K562 (cell line): ENCODE data around the genes SOWAHD, RHOXF1, TMEM255A and CT47A3.

DNA sequence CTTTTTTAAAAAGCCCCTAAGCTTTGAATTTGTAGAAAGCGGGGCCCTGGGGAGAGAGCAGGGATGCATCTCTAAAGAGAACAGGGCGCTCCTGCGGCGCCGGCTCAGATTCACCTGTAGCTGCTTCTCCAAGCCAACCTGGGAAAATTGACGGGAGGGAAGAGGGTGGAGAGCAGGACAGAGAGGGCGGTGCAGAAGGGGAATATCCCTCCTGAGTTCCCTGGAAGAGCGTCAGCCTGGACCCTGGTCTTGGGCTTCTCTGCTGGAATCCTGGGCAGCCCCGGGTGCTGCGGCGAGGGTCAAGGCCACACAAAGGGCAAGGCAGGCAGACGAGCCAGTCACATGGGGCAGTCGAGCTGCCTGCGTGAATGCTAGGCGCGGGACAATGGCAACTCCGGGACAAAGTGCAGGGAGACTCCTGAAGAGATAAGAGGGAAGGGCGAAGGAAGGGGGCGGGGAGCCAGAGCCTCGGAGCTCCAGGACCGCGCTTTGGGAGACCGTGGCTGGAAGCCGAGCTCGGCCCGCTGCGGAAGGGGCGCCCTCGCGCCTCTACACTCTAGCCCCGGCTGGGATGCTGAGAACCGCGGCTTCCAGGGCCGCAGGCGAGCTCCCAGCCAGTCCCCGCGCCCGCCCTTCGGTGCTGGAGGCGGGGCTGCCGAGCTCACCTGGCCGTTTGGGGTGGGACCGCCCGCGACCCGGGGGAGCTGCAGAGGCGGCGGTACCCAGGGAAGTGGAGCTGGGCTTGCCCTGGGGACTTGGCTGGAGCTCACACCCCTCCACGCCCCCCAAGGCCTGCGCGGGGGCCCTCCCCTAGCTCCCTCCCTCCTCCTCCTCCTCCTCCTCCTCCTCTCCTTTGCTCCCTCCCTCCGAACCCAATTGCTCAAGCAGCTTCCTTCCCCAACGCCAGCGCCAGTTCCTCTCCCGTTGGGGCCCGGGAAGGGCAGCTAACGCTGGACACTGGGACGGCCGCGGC lies at the start of gene SOWAHD:
Gene SOWAHD (plus strand): TSS at position 909 of the 973 bp plus-strand sequence.
- RAMPAGE, long total RNA: no peak
- RRBS: 1% methylated on average over 3 of the region's 60 CpGs
PRO-cap:
- standard: no peak
- CoPRO, capped RNA only, 2 experiments: no peak in any of the 2 experiments
- CoPRO, capped and uncapped RNA, 2 experiments: no peak in any of the 2 experiments
- CoPRO, uncapped RNA only, 2 experiments: no peak in any of the 2 experiments
CAGE:
- cytosol, long polyA plus RNA: no peak
- long polyA plus RNA: no peak
- nucleolus, long total RNA: no peak
- nucleus, long polyA plus RNA: no peak

- RAMPAGE, long total RNA: no peak
- RRBS: no CpG with 5 or more reads among the region's 3 CpGs
PRO-cap:
- standard: no peak
- CoPRO, capped RNA only, 2 experiments: no peak in any of the 2 experiments
- CoPRO, capped and uncapped RNA, 2 experiments: no peak in any of the 2 experiments
- CoPRO, uncapped RNA only, 2 experiments: no peak in any of the 2 experiments
CAGE:
- cytosol, long polyA plus RNA: no peak
- long polyA plus RNA: no peak
- nucleolus, long total RNA: no peak
- nucleus, long polyA plus RNA: no peak
Measured at GRCh38 chrX:119762701-119763128, 4.3 kb downstream of the SOWAHD start.

DNA sequence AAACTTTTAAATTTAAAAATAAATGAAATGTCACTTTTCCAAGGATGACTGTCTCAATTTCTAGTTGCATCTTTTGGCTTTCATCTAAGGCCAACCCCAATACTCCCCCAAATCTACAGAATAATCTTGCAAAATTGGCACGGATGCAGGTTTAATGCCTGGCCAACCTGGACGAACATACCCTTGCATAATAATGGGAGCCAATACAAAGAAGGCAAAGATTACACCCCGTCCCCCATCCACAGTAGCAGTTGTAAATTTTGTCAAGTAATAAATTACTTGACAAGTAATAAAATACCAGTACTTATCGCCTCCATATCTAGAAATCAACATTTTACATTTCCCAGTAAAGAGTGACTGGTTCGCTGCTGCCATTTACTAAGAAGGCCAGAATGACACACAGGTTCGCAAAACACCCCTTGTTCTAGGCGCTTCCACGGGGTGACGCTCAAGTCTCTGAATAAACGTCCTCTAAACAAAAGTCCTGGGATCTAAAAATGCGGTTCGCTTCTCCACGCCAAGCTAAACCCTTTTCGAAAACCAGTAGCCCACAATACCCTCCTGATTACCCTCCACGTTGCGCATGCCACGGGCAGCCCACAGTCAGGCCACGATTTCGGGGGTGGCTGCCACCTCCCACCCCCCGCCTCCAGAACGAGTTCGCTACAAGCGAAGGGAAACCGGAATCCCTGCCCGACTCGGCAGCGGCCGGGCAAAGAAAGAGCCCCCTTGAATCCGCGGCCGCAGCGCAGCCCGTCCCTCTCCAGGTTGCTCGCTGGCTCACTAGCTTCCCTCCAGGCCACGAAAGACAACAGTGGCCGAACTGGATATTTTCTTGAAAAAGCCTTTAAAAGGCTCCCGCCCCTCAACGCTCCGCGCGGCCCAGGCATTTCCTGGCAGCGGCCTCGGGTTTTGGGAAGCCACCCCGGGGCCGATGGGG lies 540 bp downstream of the RPL39 start:
- RAMPAGE, long total RNA: no peak
- RRBS: no CpG with 5 or more reads among the region's 45 CpGs
PRO-cap:
- standard: unidirectional peak, plus-strand start at position 602 of the sequence
- CoPRO, capped RNA only, 2 experiments: no peak in any of the 2 experiments
- CoPRO, capped and uncapped RNA, 2 experiments: no peak in any of the 2 experiments
- CoPRO, uncapped RNA only, 2 experiments: no peak in any of the 2 experiments
CAGE:
- cytosol, long polyA plus RNA: no peak
- long polyA plus RNA: no peak
- nucleolus, long total RNA: no peak
- nucleus, long polyA plus RNA: no peak

- RAMPAGE, long total RNA: no peak
- RRBS: no CpG with 5 or more reads among the region's 5 CpGs
PRO-cap:
- standard: no peak
- CoPRO, capped RNA only, 2 experiments: no peak in any of the 2 experiments
- CoPRO, capped and uncapped RNA, 2 experiments: no peak in any of the 2 experiments
- CoPRO, uncapped RNA only, 2 experiments: no peak in any of the 2 experiments
CAGE:
- cytosol, long polyA plus RNA: no peak
- long polyA plus RNA: no peak
- nucleolus, long total RNA: no peak
- nucleus, long polyA plus RNA: no peak
Measured at GRCh38 chrX:119844921-119845496, 7.8 kb downstream of the UPF3B start.

DNA sequence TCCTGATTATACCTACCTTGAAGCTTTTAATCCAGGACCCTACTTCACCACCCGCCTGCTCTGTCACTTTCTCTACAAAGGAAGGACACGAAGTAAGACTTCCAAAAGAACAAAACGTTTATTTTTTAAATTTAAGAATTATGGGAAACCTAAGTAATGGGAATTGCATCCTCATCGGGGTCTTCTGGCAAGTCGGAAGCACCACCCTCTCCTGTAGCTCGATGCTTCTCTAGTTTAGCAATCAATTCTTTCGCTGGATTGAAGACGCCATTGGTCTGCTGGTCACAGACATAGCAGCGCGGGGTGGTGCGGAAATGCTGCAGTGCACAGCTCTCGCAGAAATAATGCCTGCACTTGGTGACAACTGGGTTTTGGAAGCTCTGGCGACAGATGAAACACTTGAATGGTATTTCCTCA lies 1.1 kb downstream of the RNF113A start:
- RAMPAGE, long total RNA: no peak
- RRBS: no CpG with 5 or more reads among the region's 13 CpGs
PRO-cap:
- standard: no peak
- CoPRO, capped RNA only, 2 experiments: no peak in any of the 2 experiments
- CoPRO, capped and uncapped RNA, 2 experiments: no peak in any of the 2 experiments
- CoPRO, uncapped RNA only, 2 experiments: no peak in any of the 2 experiments
CAGE:
- cytosol, long polyA plus RNA: no peak
- long polyA plus RNA: no peak
- nucleolus, long total RNA: no peak
- nucleus, long polyA plus RNA: no peak

DNA sequence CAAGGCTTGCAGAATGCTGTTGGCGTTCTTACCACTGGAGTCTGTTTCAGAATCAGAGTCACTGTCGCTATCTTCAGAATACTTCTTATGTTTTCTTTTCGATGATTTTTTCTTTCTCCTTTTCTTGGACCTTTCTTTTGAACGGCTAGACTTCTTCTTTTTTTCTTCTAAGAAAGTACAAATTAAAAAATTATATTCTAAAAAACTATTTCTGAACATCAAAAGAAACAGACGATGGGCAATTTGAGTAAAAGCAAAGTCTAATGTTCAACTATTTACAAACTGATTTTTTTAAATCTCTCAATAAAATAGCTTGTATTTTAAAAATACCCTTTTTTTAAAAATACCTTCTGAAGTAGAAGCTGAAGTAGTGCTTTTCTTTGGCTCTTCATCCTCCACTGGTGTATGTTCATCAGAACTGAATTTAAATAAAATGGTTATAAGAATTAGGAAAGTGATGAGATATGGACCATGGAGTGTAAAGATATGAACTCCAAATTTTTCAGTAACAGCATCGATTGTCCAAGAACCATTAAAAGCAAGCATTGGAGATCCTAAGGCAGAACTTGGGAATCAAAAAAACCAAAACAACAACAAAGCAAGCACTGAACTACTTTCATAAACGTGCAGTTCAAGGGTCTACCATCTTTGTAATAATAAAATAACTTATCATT lies 7.1 kb downstream of the NKAP start:
- RAMPAGE, long total RNA: no peak
- RRBS: no CpG with 5 or more reads among the region's 7 CpGs
PRO-cap:
- standard: no peak
- CoPRO, capped RNA only, 2 experiments: no peak in any of the 2 experiments
- CoPRO, capped and uncapped RNA, 2 experiments: no peak in any of the 2 experiments
- CoPRO, uncapped RNA only, 2 experiments: no peak in any of the 2 experiments
CAGE:
- cytosol, long polyA plus RNA: no peak
- long polyA plus RNA: no peak
- nucleolus, long total RNA: no peak
- nucleus, long polyA plus RNA: no peak

DNA sequence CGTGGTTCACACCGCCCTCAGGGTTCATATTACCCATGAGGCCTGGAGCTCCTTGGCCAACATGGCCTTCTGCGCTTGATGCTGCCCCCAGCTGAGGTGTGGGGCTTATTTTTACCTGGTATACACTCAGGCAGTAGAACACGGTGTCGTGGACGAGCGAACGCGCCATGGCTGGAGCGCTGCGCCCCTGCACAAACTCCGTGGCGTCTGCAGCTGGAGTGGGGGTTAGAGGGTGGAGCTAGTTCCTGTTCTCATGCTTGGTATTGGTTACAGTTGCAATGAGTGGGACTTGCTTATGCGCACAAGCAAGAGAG lies at the start of gene RHOXF1:
Gene RHOXF1 (minus strand): TSS at position 220 of the 314 bp plus-strand sequence.
- RAMPAGE, long total RNA: no peak
- RRBS: no CpG with 5 or more reads among the region's 14 CpGs
PRO-cap:
- standard: no peak
- CoPRO, capped RNA only, 2 experiments: no peak in any of the 2 experiments
- CoPRO, capped and uncapped RNA, 2 experiments: no peak in any of the 2 experiments
- CoPRO, uncapped RNA only, 2 experiments: no peak in any of the 2 experiments
CAGE:
- cytosol, long polyA plus RNA: no peak
- long polyA plus RNA: no peak
- nucleolus, long total RNA: no peak
- nucleus, long polyA plus RNA: no peak

DNA sequence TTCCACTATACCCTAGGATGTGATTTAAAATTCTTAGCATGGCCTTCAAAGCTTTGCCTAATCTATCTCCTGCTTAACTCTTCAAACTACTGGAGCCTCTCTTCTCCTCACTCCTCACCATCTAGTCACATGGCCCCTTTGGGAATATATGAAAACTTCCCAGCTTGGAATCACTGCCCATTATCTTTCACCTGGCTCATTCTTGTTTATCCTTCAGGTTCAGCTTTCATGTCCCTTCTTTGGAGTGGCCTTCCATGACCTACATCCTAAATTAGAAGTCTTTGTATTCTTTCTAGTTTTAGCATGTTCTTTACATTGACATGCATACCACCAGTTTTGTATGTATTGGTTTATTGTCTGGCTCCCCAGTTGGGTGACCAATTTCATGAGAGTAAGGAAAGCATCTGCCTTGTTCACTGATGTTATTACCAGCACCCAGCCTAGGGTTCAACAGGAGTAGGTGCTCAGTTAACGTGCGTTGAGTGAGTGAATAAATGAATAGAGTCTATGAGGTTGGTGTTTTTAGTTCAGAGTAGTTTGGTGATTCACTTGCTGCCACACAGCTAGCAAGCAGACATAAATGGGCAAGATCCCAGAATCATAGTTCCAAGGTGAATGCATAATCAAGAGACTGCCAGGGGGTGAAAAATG lies 41.4 kb downstream of the RHOXF2 start:
- RAMPAGE, long total RNA: no peak
- RRBS: no CpG with 5 or more reads among the region's 2 CpGs
PRO-cap:
- standard: no peak
- CoPRO, capped RNA only, 2 experiments: no peak in any of the 2 experiments
- CoPRO, capped and uncapped RNA, 2 experiments: no peak in any of the 2 experiments
- CoPRO, uncapped RNA only, 2 experiments: no peak in any of the 2 experiments
CAGE:
- cytosol, long polyA plus RNA: no peak
- long polyA plus RNA: no peak
- nucleolus, long total RNA: no peak
- nucleus, long polyA plus RNA: no peak

DNA sequence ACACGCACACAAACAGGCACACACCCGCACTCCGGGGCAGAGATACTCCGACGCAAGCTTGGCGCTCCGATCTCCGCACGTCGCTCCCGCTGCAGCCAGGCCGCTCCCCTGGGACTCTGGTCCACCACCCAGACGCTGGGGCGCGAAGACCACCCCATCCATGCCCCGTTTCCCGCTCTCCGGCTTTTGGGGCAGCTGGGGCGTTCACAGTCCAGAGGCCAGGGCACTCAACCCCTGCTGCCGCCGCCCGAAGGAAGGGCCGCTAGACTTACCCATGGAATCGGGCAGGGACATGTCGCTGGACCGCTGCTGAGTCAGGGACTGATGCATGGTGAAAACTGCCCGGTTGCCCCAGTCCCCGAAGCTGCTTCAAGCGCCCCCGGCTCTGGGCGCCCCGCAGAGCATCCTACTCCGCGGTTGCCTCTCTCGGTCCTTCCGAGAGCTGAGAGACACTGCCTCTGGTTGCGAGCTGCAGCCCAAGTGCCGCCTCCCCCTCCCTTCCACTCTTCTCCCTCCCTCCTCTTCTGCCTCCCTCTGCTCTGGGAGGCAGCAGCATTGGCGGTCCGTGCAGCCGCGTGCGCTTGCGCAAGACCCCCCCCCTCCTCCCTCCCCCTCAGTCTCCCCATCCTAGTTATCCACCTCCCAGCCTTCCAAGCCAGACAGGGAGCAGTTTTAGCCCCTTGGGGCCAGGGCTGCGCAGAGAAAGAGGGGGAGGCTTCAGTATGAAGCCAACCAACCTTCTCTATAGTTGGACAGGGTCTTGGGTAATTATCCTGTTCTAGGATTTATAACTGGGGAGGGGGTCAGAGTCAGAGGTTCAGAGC lies at the start of gene TMEM255A:
Gene TMEM255A (minus strand): TSS at position 482 of the 824 bp plus-strand sequence.
- RAMPAGE, long total RNA: no peak
- RRBS: no CpG with 5 or more reads among the region's 45 CpGs
PRO-cap:
- standard: no peak
- CoPRO, capped RNA only, 2 experiments: no peak in any of the 2 experiments
- CoPRO, capped and uncapped RNA, 2 experiments: no peak in any of the 2 experiments
- CoPRO, uncapped RNA only, 2 experiments: no peak in any of the 2 experiments
CAGE:
- cytosol, long polyA plus RNA: no peak
- long polyA plus RNA: no peak
- nucleolus, long total RNA: no peak
- nucleus, long polyA plus RNA: no peak

- RAMPAGE, long total RNA: no peak
- RRBS: no CpG with 5 or more reads among the region's 4 CpGs
PRO-cap:
- standard: no peak
- CoPRO, capped RNA only, 2 experiments: peak in 2 of 2 experiments; most common plus-strand start chrX:120458082 (in 1); most common minus-strand start chrX:120457998 (in 2)
- CoPRO, capped and uncapped RNA, 2 experiments: no peak in any of the 2 experiments
- CoPRO, uncapped RNA only, 2 experiments: no peak in any of the 2 experiments
CAGE:
- cytosol, long polyA plus RNA: no peak
- long polyA plus RNA: no peak
- nucleolus, long total RNA: no peak
- nucleus, long polyA plus RNA: no peak
Measured at GRCh38 chrX:120457510-120458302, 11.4 kb downstream of the LAMP2 start.

DNA sequence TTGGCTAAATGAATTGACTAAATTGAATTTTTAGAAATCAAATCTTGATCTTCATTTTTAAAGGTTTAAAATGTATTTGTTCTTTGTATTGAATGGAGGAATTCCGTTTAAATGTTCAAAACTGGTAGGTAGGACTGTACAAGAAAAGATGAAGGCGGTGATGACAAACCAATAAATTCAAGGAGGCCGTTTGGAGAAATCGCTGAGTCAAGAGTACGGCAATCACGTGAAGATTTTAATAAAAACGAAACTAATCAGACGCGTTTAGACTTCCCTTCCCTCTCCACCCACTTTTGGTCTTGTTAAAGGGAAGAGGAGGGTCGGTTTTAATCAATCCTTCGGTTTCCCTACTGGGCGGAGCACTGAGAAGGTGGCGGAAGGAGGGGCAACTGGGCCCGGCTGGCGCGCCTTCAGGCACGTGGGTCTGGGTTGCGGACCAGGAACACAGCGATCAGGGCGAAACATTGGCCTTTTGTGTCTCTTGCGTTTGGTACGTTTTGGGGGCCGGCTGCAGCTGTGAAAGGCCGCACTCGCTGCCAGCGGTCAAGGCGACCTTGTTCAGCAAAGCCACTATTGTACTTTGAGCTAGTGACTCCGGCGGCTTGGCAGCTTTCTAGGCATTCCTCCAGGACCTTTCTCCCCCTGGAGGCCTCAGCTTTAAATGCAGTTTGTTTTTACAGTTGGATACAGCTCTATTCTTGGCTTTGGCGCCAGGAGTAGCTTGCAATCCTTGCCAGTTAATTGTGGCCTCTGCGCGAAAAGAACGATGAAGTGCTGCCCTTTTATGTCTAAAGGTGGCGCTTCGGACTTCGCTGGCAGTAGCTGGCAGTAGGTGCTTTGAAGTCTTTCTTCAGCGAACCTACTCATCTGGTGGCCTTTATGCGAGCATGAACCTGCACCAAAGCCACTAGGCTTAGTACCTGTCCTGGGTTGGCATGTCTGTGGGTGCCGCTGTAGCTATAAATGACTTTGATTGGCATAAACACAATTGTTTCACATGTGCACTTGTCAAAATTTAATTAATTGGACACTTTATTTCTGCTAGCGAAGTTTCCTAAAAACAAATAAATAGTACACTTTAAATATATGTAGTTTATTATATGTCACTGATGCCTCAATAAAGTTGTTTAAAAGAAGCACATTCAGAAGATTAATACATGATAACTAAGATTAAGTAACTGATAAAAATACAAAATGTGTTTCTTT lies 16.9 kb upstream of the LAMP2 start:
- RAMPAGE, long total RNA: no peak
- RRBS: 2% methylated on average over 4 of the region's 40 CpGs
PRO-cap:
- standard: bidirectional peak, plus-strand start at position 413 of the sequence, minus-strand start at position 364 of the sequence; bidirectional peak, plus-strand start at position 735 of the sequence, minus-strand start at position 634 of the sequence
- CoPRO, capped RNA only, 2 experiments: peak in 2 of 2 experiments; most common plus-strand start position 687 of the sequence (in 2); most common minus-strand start position 587 of the sequence (in 2)
- CoPRO, capped and uncapped RNA, 2 experiments: peak in 2 of 2 experiments; most common plus-strand start position 333 of the sequence (in 1); most common minus-strand start position 587 of the sequence (in 2)
- CoPRO, uncapped RNA only, 2 experiments: peak in 2 of 2 experiments; most common plus-strand start position 670 of the sequence (in 1); most common minus-strand start position 587 of the sequence (in 2)
CAGE:
- cytosol, long polyA plus RNA: no peak
- long polyA plus RNA: no peak
- nucleolus, long total RNA: no peak
- nucleus, long polyA plus RNA: no peak

DNA sequence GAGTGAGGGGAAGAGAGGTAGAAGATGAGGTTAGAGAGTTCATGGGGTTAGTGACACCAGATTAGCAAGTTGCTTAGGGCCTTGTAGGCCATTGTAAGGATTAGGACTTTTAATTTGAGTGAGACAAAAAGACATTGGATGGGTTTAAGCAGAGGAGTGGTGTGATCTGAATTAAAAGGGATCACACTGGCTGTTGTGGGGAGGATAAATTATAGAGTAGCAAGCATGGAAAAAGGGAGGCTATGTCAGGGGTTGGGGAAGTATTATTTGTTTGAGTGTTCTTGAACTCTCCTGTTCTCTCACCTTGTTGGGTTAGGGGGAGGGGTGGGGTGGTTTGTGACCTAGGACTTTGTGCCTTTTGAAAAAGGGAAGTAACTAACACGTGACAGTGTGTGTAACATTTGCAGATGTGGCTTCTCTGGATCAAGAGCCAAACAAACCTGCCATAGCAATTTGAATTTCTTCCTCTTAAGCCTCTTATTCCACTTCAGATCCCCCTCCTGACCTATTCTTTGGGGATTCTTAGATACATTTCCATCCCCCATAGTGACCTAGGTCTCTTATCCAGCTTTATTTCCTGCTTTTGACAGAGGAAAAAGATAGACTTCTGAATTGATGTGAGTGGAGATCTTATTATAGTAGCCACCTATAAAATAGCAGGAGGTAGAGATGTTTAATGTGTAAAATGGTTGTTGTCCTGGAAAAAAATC lies 120.6 kb downstream of the CT47B1 start:
- RAMPAGE, long total RNA: no peak
- RRBS: no CpG with 5 or more reads among the region's 1 CpG
PRO-cap:
- standard: no peak
- CoPRO, capped RNA only, 2 experiments: no peak in any of the 2 experiments
- CoPRO, capped and uncapped RNA, 2 experiments: no peak in any of the 2 experiments
- CoPRO, uncapped RNA only, 2 experiments: no peak in any of the 2 experiments
CAGE:
- cytosol, long polyA plus RNA: no peak
- long polyA plus RNA: no peak
- nucleolus, long total RNA: no peak
- nucleus, long polyA plus RNA: no peak

DNA sequence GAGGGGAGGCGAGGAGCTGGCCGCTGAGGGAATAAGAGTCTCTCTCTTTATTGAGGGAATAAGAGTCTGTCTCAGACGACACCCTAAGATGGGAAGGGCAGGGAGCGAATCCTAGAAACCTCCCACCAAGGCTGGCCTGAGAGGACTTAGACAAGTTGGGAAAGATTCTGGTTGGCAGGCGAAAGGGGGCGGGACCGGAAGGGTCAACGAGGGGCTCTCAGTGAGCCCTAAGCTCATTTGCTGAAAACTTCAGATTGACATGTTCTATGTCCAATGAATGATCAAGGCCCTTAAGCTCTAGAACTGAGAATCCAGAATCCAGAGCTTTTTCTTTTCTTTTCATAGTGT lies at the start of gene CT47A3:
Gene CT47A3 (minus strand): TSS at position 176 of the 348 bp plus-strand sequence.
- RAMPAGE, long total RNA: no peak
- RRBS: no CpG with 5 or more reads among the region's 8 CpGs
PRO-cap:
- standard: no peak
- CoPRO, capped RNA only, 2 experiments: no peak in any of the 2 experiments
- CoPRO, capped and uncapped RNA, 2 experiments: no peak in any of the 2 experiments
- CoPRO, uncapped RNA only, 2 experiments: no peak in any of the 2 experiments
CAGE:
- cytosol, long polyA plus RNA: no peak
- long polyA plus RNA: no peak
- nucleolus, long total RNA: no peak
- nucleus, long polyA plus RNA: no peak

DNA sequence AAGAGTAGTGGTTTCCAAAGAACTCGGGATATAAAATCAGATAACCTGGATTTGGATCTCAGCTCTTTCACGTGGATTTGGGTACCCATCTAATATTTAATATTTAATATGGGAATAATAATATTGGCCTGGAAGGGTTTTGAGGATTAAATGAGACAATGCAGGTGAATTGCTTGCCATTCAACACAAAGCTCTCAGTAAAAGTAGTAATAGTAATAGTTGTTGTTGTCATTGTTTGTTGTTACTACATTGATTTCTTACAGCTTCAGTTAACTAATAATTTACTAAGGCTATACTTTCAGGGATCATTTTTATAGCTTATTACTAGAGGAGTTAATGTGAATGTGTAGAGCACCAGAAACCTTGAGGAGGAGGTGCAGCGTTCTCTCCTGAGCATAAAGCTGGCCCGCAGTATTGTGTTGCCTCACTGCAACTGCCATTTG lies 343.9 kb upstream of the GRIA3 start:
- RAMPAGE, long total RNA: no peak
- RRBS: no CpG with 5 or more reads among the region's 4 CpGs
PRO-cap:
- standard: no peak
- CoPRO, capped RNA only, 2 experiments: no peak in any of the 2 experiments
- CoPRO, capped and uncapped RNA, 2 experiments: no peak in any of the 2 experiments
- CoPRO, uncapped RNA only, 2 experiments: no peak in any of the 2 experiments
CAGE:
- cytosol, long polyA plus RNA: no peak
- long polyA plus RNA: no peak
- nucleolus, long total RNA: no peak
- nucleus, long polyA plus RNA: no peak

GRCh38 chrX:123216804-123217582 lies 32.9 kb downstream of the GRIA3 start:
- RAMPAGE, long total RNA: no peak
- RRBS: no CpG with 5 or more reads among the region's 6 CpGs
PRO-cap:
- standard: bidirectional peak, plus-strand start at chrX:123217258, minus-strand start at chrX:123217065
- CoPRO, capped RNA only, 2 experiments: no peak in any of the 2 experiments
- CoPRO, capped and uncapped RNA, 2 experiments: no peak in any of the 2 experiments
- CoPRO, uncapped RNA only, 2 experiments: no peak in any of the 2 experiments
CAGE:
- cytosol, long polyA plus RNA: no peak
- long polyA plus RNA: no peak
- nucleolus, long total RNA: no peak
- nucleus, long polyA plus RNA: no peak

GRCh38 chrX:123622628-123622981 lies 110.2 kb downstream of the THOC2 start:
- RAMPAGE, long total RNA: no peak
- RRBS: no CpG with 5 or more reads among the region's 4 CpGs
PRO-cap:
- standard: no peak
- CoPRO, capped RNA only, 2 experiments: no peak in any of the 2 experiments
- CoPRO, capped and uncapped RNA, 2 experiments: no peak in any of the 2 experiments
- CoPRO, uncapped RNA only, 2 experiments: peak in 1 of 2 experiments; most common minus-strand start chrX:123622715 (in 1)
CAGE:
- cytosol, long polyA plus RNA: no peak
- long polyA plus RNA: no peak
- nucleolus, long total RNA: no peak
- nucleus, long polyA plus RNA: no peak

- RAMPAGE, long total RNA: no peak
- RRBS: no CpG with 5 or more reads among the region's 5 CpGs
PRO-cap:
- standard: no peak
- CoPRO, capped RNA only, 2 experiments: no peak in any of the 2 experiments
- CoPRO, capped and uncapped RNA, 2 experiments: no peak in any of the 2 experiments
- CoPRO, uncapped RNA only, 2 experiments: peak in 2 of 2 experiments; most common plus-strand start chrX:123694940 (in 2); most common minus-strand start chrX:123694749 (in 1)
CAGE:
- cytosol, long polyA plus RNA: no peak
- long polyA plus RNA: no peak
- nucleolus, long total RNA: no peak
- nucleus, long polyA plus RNA: no peak
Measured at GRCh38 chrX:123694549-123695020, 38.3 kb downstream of the THOC2 start.

DNA sequence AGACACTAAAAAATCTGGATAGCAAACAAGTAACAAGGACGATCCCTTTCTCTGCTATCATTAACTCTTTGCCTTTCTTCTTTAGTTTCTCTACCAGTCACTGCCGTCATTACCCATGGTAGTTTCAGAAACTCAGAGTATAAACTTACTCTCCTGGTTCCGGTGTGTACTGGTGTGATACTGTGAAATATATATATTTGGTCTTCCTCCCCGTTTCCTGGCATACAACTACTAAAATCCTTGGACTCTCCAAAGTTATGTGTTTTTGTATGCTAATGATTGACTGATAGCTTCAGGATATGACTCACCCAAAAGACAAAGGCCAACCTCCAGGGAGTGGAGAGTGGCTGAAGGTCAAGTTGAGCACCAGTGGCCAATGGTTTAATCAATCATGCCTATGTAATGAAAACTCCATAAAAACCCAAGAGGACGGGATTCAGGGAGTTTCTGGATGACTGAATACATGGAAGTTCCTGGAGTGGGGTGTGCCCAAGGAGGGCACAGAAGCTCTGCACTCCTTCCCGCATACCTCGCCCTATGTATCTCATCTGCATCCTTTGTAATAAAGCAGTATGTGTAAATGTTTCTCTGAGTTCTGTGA lies 35.0 kb upstream of the XIAP start:
- RAMPAGE, long total RNA: no peak
- RRBS: no CpG with 5 or more reads among the region's 7 CpGs
PRO-cap:
- standard: no peak
- CoPRO, capped RNA only, 2 experiments: no peak in any of the 2 experiments
- CoPRO, capped and uncapped RNA, 2 experiments: no peak in any of the 2 experiments
- CoPRO, uncapped RNA only, 2 experiments: no peak in any of the 2 experiments
CAGE:
- cytosol, long polyA plus RNA: no peak
- long polyA plus RNA: no peak
- nucleolus, long total RNA: no peak
- nucleus, long polyA plus RNA: no peak